Ileum (tissue), 1 donor: Measurements from ENCODE around the gene POMZP3.

DNA sequence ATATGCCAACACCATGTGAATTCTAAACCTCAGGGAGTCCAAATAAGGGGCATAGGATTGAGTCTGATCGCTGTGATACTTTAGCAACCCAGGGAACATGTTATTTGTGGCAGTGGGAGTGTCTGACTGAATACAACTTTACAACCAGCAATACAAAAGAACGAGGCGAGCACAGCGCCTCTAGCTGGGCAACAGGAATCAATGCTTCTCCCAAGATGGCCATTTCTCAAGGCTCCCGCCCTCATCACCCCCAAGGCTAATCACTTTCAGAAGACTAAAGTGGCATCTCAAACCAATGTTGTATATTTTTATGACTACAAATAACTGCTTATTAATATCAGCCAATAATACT is 28.1 kb downstream of the YWHAG start:
- PRO-cap, result no peak

DNA sequence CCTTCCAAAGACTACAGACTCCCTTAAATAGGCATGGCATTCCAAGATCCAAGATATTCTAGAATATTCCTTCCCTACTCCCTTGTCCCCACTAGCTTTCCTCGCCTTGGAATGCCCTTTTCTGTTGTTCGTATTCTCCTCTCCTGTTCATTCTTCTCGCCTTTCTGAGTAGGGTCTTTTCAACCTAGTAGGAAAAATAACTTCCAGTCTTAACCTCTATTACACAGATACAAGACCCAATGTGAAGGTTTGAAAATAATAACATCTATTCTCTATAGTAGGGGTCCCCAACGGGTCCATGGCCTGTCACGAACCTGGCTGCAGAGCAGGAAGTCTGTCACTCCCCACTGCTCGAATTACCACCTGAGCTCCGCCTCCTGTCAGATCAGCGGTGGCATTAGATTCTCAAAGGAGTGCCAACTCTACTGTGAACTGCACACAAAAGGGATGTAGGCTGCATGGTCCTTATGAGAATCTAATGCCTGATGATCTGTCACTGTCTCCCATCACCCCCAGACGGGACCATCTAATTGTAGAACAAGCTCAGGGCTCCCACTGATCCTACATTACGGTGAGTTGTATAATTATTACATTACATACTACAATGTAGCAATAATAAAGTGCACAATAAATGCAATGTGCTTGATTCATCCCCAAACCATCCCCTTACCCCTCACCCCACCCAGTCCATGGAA is 7.4 kb downstream of the YWHAG start:
- PRO-cap, result no peak

- PRO-cap, result no peak
Measured at GRCh38 chr7:76365908-76366513, 7.2 kb upstream of the YWHAG start.

- PRO-cap, result no peak
Measured at GRCh38 chr7:76439605-76439971, 14.8 kb downstream of the ZP3 start.

DNA sequence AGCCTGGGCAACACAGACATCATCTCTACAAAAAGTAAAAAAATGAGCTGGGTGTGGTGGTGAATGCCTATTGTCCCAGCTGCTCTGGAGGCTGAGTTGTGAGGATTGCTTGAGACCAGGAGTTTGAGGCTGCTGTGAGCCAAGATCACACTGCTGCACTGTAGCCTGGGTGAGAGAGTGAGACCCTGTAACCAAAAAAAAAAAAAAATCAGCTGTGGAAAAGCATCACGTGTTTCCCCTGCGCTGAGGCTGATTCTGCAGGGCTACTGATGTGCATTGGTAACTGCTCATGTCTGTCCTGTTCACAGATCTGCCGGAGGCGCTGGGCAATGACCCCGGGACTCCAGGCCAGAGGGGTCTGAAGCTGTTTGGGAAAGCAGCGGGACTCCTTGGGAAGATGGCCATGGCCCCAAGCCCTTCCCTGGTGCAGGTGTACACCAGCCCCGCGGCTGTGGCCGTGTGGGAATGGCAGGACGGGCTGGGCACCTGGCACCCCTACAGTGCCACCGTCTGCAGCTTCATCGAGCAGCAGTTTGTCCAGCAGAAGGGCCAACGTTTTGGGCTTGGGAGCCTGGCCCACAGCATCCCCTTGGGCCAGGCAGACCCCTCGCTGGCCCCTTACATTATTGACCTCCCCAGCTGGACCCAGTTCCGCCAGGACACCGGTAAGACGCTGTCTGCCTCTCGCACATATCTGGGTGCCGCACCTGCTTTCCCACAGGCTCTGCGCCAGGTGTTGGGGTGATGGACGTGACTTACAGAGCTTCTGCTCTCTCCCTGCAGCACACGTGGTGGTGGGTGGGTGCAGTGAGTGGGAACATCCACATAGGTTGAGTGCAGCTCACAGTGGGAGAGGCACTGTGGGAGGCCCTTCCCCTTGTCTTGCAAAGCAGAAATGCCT is 18.9 kb downstream of the DTX2 start:
- PRO-cap, result no peak

GRCh38 chr7:76623660-76624260 is 3.3 kb downstream of the POMZP3 start:
- PRO-cap, result no peak

DNA sequence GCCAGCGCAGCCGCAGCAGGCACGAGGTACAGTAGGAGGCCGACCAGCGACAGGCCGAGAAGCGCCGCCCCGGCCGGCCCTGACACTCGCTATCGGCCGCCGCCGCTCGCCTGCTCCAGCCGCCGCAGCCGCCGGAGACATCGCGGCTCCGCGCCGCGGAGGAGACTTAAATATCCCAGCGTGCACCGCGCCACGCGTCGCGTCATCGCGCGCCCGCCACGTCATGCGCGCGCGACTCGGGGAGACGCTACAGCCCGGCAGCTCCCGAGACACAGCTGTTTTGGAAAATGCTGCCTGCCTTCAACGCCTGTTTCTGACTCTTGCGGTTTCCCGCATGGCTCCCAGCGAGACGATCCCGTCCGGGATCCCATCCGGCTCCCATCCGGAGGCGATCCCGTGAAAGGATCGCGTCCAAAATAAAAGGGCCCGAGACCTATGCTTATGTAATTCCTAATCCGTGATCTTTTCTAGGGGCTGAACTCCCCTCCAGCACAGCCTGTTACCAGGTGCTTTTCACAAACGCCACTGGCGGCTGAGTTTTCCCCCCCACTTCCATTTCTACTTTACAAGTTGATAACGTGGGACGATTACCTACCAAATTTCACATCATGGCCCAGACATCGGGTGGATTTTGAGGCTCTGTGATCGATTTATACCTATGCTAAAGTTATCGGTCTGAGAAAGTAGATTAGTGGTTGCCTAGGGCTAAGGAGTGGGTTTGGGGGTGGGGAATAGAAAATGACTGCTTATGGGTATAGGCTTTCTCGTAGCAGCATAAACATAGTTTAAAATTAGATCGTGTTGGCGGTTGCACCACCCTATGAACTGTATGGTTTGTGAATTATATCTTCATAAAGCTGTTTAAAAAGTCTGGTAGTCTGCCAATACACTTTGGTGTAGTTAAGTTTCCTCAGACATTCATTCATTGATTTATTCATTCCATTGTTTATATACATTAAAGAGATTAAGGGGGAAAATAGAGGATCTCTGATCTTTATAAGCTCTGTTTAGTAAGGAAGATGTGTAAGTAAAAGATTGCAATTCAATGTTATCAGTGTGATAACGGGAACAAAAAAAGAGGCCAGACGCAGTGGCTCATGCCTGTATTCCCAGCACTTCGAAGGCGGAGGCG is at the start of gene POMZP3:
TSS of gene POMZP3 (minus strand) at position 168 of the 1,132 bp plus-strand sequence.
- PRO-cap, result no peak

- PRO-cap, result no peak
Measured at GRCh38 chr7:76829238-76829743, 202.2 kb upstream of the POMZP3 start.

- PRO-cap, result no peak
Measured at GRCh38 chr7:77006410-77006834, 25.7 kb downstream of the SPDYE17 start.

- PRO-cap, result no peak
Measured at GRCh38 chr7:77009944-77010514, 22.1 kb downstream of the SPDYE17 start.

GRCh38 chr7:77327022-77327766 is 89.0 kb downstream of the GSAP start:
- PRO-cap, result no peak

GRCh38 chr7:77328129-77328612 is 88.0 kb downstream of the GSAP start:
- PRO-cap, result no peak

DNA sequence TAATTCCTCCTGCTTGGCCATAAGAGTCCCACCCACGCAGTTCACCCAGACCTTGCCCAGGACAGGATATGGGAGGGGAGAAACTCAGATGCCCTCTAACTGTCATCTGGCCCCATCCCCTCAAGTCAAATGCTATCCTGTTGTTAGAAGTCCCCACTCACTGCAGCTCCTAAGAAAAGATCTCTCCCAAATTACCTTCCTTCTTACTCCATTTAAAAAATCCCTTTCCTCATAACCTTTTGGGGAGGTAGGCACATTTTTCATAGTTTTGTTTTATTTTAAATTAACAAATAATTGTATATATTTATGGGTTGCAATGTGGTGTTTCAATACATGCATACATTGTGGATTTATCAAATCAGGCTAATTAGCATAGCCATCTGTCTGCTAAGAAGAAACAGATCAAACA is 84.1 kb downstream of the GSAP start:
- PRO-cap, result no peak

DNA sequence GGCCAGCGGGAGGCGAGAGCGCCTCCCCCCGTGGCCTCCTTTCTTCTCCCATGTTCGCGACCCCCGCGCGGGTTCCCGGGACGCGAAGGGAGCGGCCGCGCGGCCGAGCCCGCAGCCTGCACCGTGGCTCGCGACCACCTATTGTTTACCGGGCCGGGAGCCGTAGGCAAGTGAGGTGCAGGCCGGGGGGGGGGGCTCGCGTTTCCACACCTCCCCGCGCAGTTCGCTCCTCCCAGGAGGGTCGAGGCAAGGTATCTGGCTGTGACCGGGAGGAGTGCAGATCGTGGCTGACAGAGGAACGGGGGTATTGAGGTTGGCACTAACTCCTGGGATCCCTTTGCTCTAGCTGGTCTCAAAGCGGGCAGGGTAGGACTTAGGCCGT is 691 bp downstream of the PTPN12 start:
- PRO-cap, result bidirectional peak, plus-strand start at position 279 of the sequence, minus-strand start at position 140 of the sequence

DNA sequence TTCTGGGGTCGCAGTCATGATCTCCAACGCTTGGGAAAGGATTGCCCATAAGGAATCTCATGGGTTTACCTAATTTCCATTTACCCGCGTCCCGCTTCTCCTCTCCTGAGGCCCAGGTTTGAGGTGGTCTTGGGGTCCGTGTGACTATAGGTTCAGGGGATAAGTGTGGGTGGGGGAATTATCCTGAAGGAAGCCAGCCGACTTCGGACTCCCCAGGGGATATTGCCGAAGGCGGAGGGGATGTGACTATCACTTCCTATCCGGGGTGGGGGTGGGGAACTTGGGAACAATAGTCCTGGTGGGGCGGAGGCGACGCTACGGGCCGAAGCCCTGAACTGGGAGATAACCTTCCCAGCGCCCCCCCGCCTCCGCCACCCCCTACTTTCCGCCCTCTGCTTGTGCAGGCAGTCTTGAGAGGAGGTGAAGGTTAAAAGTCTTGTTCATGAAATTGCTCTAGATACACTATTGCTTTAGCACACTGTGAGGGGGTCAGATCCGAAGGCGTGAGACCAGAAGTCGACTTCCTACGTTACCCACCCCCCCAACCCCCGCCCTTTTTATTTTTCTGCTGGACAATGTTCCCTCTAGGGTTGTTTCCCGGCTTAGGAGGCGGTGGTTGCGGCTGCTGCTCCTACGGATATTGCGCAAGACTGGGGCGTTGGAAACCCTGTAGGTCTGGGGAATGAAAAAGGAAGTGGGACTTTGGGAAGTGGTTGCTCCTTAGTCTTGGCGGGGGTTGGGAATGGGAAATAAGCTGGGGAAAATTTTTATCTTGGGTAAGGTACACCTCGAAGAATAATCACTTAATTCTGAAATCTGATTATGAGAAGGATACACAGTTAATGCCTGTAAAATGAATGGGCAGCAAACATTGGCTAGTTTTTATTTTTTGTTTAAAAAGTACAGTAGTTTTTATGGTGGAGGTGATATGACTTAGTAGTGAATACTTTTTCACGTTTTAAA is 1.4 kb downstream of the PTPN12 start:
- PRO-cap, result bidirectional peak, plus-strand start at position 292 of the sequence, minus-strand start at position 221 of the sequence; bidirectional peak, plus-strand start at position 697 of the sequence, minus-strand start at position 642 of the sequence

DNA sequence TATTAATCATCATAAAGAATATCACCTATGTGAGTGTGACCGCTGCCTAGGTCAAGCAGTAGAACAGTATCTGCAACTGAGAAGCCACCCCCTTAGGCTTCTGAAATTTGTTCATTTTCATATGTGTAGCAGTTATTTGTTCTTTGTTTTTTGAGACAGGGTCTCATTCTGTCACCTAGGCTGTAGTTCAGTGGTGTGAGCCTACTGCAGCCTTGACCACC is 54.2 kb upstream of the RSBN1L start:
- PRO-cap, result no peak

- PRO-cap, result no peak
Measured at GRCh38 chr7:77760819-77761155, 37.4 kb downstream of the TMEM60 start.

DNA sequence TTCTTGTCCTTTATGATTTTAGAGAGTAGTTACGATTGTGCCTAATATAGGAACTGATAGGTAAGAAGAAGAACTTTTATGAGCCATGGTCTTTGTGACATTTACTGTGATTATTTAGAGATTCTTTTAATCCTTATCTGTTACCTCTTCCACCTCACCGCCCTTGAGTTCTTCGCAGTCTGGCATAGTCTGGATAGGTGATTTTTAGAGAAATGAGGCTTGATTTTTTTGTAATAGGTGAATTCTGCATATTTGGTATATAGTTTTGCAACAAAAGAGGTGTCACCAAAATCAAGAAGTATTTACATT is 37.0 kb downstream of the TMEM60 start:
- PRO-cap, result no peak

- PRO-cap, result unidirectional peak, plus-strand start at chr7:77788763
Measured at GRCh38 chr7:77788529-77789230, 9.6 kb downstream of the TMEM60 start.

DNA sequence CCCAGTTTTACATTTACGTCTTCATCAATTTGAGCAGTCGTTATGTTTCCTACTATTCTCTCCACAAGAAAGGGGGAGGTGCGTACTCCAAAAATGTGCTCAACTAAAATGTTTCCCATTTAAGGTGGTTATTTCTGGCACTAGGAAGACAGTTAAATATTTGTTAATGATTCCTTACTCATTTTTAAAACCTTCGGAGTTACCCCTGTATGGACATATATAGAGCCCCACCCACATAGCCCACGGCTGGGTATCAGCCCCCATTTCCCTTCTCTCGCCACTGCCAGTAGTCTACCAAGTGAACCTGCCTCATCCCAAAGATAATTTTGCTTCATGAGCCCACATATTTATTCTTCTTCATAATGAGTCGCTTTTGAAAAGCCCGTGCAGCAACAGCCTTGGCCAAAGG is 719 bp downstream of the TMEM60 start:
- PRO-cap, result no peak